Right cardiac atrium (tissue), 1 donor: ENCODE results near the gene CHAD.

GRCh38 chr17:50145378-50146185 is 4.9 kb downstream of the PPP1R9B start:
- PRO-cap, result no peak

DNA sequence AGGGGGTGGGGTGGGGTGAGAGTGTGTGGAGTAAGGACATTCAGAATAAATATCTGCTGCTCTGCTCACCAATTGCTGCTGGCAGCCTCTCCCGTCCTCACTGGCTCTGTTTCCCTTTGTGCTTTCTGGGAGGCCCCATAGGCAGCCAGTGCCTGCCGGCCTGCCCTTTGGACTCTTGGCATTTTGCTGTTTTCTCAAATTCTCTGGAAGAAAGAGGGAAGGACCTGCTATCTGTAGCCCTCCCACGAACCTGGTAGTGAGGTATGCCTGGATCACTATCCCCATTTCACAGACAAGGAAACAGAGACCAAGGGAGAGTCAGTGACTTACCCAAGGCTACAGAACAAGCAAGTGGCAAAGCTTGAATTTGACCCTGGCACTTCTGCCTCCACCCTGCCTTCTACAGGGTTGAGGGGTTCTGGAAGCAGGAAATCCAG is 10.0 kb downstream of the SGCA start:
- PRO-cap, result no peak

DNA sequence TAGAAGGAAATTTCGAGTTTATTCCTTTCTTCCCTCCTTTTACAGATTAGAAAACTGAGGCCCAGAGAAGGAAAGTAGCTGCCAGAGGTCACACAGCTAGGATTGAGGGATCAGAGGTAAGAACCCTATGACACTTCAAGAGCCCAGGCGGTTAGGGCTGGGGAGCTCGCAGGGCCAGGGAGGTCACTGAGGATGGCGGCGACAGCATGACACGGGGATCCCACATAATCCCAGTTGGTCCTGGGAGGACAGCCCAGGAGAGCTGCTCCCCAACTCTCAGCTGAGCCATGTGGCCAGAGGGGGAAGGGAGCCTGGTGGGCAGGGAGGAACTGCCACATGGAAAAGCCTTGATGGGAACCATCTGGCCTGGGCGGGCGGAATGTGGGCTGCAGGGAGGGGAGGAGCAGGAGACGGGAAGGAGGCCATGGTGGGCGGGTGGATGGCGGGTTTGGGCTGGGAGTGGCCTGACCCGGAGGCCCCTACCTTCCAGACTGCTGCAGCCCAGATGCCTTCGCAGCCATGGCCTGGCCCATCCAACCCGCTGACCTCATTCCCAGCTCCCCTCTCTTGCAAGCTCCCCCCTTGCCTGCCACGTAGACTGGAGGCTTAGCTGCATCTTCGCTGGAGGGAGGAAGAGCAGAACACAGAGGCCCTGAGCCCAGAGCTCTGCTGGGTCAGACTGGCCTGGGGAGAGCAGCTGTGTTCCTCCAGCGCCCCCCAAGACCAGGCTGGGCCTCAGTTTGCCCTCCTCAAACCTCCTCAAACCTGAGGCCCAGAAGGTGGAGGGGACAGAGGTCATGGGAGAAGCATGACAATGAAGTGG is 8.1 kb upstream of the COL1A1 start:
- PRO-cap, result unidirectional peak, plus-strand start at position 615 of the sequence; unidirectional peak, plus-strand start at position 642 of the sequence; unidirectional peak, plus-strand start at position 669 of the sequence

DNA sequence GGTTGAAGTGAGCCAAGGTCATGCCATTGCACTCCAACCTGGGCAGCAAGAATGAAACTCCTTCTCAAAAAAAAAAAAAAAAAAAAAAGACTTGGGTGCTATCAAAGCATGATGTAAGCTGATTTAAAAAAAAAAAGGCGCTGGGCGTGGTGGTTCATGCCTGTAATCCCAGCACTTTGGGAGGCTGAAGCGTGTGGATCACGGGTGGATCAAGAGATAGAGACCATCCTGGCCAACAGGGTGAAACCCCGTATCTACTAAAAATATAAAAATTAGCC is 20.2 kb upstream of the TMEM92 start:
- PRO-cap, result no peak

- PRO-cap, result no peak
Observed at GRCh38 chr17:50426455-50426783, 401 bp downstream of the ACSF2 start.

GRCh38 chr17:50452688-50453236 is 15.9 kb downstream of the CHAD start:
- PRO-cap, result no peak

DNA sequence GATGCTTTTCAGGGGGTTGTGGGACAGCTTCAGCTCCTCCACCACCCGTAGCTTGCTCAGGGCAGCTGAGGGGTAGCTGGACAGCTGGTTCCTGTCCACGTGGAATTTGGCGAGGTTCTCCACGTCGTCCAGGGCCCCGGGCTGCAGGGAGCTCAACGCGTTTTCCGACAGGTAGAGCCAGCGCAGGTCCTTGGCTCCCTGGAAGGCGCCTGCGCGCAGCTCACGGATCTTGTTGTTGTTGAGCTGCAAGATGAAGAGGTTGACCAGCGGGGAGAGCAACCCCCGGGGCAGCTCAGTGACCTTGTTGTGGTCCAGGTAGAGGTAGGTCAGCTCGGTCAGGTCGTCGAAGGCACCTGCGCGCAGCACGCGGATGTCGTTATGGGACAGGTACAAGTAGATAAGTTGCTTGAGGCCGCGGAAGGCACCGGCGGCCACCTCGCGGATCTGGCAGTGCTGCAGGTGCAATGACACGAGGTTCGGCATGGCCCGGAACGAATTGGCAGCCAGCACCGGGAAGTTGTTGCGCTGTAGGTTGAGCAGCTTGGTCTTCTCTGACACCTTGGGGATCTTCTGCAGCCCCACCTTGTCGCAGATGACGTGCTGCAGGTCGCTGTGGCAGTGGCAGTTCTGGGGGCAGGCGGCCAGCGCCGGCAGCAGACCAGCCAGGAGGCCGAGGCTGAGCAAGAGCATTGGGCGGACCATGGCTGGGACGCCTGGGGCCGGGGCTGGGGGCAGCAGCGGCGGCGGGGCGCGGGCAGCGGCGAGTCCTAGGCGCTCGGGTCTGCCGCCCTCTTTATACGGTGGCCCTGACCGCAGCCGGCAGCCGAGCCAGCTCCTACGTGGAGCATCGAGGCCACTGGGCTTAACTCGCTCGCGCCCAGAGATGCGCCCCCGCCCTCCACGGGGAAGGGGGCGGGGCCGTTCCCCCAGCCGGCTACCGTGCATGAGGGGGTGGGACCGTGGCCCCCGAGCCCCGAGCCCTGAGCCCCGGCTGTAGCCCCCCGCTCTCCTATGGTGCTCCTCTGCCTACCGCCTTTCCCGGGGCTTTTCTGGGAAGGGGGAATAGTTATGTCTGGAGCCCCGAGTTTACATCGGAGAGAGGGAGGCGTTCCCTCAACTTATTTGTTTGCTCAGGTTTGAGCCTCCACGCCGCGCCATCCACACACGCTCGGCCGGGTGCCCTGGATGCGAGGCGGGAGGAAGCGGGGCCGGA is at the start of gene CHAD:
Gene CHAD (minus strand): TSS at position 769 of the 1,213 bp plus-strand sequence.
- PRO-cap, result no peak

DNA sequence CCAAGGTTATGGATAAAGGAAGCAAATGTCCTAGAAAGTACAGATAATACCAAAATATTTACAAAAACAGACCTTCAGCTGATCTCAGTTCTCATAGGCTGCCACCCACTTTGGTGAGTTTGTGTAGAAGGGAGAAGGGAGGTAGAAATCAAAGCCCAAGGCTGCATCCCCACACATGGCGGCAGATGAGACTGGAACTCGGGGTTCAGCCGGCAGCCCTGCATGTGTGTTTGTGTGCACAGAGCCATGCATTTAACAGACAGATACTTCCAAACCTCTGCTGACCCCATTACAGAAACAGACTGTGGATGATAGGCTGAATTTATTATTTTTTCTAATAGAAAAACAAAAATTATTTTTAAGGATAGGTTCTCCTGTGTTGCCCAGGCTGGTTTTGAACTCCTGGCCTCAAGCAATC is 5.5 kb downstream of the MYCBPAP start:
- PRO-cap, result no peak

DNA sequence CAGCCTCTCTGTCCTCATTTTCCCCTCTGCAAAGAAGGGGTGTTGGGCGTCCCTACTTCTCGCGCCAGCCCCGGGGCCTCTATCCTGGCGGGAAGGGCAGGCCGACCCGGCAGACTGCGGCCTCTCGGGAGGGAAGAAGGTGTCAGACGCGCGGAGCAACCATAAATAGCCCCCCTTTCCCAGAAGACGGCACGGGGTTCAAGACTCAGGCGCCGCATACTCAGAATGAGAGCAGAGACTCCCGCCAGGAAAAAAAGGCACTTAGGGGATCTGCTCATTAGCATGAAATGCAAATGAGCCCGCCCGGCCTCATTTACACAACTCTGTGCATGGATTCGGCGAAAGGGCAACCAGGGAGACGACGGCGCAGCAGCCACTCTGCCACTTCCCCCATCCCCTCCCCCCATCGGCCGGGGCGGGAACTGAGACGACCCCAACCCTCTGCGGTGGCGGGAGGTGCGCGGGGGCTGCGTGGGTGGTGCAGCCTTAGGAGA is 1.8 kb upstream of the CACNA1G start:
- PRO-cap, result no peak

GRCh38 chr17:50638495-50639672 is 4.2 kb downstream of the ABCC3 start:
- PRO-cap, result no peak

GRCh38 chr17:50676333-50676838 is 31.3 kb downstream of the ANKRD40 start:
- PRO-cap, result no peak

DNA sequence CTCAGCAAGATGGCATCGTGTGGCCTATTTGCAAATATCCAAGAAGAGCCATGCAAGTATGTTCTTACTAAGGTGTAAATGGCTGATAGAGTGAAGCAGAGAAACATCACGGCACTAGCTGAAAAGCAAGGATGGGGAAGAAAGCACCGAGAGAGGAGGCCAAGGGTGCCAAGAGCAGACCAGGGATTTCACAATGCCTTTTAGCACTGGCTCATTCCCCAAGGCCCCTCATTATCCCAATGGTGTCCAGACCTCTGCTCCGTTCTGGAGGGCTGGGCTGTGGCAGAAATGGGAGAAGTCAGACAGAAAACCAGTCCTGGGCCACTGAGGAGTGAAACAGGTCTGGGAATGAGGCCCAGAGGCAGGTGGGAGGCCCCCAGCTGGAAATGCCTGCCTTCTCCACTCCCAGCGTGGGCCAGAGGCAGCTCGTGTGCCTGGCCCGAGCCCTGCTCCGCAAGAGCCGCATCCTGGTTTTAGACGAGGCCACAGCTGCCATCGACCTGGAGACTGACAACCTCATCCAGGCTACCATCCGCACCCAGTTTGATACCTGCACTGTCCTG is 20.5 kb downstream of the ANKRD40 start:
- PRO-cap, result no peak

DNA sequence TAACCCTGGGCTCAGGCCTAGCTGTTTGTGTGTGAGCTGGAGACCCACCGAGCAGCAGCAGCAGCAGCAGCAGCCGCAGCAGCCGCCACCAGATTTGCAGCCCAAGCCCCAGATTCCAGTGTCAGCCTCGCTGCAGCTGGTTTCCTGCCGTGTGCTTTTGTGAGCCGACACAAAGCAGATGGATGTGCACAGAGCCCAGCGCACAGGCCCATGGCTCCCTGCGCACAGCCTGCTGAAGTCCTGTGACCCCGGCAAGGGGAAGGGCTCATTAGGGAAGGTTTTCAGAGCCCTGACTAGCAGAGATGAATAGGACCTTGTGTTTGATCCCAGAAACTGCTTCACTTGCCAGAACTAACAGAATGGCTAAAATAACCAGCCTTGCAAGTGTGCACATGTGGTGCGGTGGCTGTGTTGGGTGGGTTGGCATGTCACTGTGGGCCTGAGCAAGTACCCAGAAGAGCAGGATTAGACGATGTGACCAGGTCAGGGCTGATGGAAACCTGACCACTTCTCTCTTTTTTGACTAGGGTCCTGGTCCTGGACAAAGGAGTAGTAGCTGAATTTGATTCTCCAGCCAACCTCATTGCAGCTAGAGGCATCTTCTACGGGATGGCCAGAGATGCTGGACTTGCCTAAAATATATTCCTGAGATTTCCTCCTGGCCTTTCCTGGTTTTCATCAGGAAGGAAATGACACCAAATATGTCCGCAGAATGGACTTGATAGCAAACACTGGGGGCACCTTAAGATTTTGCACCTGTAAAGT is 17.0 kb downstream of the ANKRD40 start:
- PRO-cap, result no peak

- PRO-cap, result no peak
Observed at GRCh38 chr17:50802723-50803175, 32.6 kb upstream of the WFIKKN2 start.

GRCh38 chr17:50828520-50829102 is 6.8 kb upstream of the WFIKKN2 start:
- PRO-cap, result no peak

DNA sequence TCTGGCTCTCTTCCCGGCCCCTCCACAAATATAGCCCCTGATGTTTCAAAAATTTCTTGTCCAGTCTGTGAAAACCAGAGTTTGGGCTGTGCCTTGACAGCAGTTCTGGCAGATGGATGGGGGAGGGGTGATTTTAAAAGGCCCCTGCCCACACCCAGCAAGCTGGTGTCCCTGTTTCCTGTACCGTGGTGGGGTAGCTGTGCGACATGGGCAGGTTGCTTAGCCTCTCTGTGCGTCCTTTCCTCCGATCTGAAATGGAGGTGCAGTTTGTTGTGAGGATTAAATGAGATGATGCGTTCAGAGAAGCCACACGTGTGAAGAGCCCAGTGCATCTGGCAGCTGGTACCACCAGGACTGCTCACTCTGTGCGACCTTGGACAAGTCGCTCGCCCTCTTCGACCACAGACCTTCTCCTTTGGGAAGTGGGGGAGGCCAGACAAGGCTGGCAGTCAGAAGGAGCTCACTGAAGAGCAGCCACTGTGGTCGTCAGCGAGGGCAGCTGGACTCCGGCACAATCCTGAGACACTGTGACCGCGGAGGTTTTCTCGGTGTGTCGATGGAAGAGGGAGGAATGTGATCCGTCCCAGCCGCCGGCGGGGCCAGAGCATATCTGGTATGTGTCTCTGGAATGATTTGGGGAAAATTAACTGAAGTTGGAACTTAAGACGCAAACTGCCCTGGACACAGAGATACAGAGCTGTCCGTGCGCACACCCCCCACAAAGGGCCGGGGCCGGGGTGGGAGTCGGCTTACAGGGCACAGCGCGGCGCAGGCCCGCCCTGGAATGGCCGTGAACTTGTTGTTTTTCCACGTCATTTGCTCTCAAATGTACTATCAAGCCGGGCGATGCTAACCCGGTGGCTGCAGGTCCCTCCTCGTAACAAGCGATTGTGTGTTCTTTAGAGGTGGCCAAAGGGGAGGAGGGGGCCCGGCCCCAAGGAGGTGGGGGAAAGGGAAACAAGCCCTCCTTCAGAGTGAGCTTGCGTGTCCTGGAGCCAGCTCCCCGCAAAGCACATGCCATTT is 655 bp upstream of the WFIKKN2 start:
- PRO-cap, result no peak

DNA sequence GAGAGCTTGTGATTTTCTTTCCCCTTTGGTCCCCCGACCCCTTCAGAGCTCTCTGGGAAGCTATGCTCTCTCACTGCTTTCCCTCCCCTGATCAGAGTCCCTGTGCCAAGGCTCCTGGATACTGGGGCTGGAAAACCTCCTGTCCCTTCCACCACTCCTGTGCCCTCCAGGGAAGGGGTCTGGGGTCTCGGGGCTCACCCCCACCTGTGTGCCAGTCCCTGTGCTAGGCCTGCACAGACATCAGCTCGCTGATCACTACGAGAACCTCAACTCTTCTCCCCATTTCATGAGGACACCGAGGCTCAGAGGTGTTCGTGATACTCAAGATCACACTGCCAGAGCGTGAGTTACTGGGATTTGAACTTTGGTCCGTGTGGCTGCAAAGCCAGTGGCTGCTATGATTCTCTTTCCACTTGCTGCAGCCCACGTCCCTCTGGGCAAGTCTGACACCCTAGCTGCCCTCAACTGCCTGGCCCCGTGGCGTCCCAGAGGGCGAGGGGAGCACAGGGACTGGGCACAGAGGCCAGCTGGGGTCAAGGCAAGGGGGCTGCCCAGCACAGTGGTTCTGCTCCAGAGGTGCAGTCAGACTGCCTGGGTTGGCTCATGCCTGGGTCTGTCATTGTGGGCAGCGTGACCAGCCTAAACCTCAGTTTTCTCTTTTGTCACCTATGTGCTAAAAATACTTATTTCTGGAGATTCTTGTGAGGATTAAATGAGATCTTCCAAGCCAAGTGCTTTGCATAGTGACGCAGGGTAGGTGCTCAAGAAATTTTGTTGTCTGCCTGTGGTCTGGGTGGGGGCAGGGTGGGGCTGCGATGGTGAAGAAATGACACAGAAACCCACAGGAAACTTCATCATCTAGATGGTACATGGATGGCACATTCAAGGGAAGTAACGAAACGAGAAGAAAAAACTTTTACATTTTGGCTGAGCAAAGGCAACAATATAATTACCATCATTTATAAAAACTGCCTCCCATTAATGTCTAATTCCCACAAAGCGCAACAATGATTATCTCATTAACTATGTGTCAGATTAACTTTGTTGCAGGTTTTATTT is 43.9 kb upstream of the TOB1 start:
- PRO-cap, result no peak

DNA sequence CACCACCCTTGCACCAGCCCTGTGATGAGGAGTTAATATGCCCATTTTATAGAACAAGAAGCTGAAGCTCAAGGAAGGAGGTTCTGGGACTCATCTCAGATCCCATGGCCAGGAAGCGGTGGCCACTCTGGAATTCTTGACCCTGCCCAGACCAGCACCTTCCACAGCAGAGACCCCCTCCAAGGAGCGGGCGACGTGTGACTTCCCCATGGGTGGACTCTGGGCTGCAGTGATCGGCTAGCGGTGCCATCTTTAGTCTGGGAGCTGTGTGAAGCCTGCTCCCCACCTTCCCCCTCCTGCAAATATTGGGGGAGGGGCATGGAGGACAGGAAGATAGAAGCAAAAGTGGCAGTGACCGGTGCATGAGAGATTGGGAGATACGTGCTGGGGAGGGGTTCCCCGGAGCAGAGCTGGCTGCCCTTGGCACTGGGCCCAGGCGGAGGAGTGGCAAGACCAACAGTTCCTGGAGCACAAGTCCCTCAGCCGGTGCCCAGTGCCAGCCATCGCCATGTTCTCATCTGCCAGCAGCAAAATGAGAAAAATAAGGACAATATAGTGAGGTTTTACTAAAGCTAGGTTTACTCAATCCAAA is 81.9 kb upstream of the TOB1 start:
- PRO-cap, result no peak

- PRO-cap, result no peak
Observed at GRCh38 chr17:51013942-51014438, 106.7 kb downstream of the SPAG9 start.

- PRO-cap, result no peak
Observed at GRCh38 chr17:51119238-51120294, 1.1 kb downstream of the SPAG9 start.